Neural cell (in vitro differentiated cells): ENCODE data around the genes PSEN1, MIDEAS and FLVCR2.

GRCh38 chr14:73136057-73136607, at the start of gene PSEN1:
PSEN1 (plus strand) TSS chr14:73136507.
- RAMPAGE, long total RNA: no peak

DNA sequence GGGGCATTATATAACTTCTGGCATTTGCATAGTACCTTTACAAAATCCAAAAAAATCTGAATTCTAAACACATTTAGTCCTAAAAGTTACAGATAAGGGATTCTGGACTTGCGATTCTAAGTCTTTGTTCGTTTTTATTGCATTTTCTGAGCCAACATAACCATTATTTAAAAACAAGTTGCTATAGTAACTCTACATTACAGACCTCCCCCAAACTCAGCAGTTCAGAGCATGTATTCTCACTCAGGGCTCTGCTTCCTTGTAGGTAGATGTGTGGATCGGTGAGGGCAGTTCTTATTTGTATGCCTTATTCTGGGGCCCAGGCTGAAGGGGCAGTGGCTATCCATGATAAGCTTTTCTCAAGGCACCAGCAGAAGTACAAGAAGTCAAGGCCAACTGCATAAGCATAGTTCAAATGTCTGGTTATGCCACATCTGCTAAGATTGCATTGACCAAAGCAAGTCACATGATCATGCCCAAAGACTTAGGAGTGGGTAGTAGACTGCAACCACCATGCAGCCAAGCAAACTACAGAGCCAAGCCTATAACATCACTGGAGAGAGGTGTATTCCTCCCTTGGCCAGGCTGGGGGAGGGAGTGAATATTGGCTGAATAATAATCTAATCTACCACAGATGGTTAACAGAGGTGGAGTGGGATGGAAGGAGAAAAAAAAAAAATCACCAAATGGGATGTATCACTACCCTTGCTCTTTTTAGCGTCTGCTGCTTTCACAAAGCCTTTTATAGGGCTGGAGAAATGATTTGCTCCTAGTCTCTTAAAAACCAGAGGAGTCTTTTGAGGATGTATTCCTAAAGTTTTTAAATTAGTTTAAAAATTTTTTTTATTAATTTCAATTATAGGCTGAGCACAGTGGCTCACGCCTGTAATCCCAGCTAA, 4.6 kb downstream of the PSEN1 start:
- RAMPAGE, long total RNA: no peak

DNA sequence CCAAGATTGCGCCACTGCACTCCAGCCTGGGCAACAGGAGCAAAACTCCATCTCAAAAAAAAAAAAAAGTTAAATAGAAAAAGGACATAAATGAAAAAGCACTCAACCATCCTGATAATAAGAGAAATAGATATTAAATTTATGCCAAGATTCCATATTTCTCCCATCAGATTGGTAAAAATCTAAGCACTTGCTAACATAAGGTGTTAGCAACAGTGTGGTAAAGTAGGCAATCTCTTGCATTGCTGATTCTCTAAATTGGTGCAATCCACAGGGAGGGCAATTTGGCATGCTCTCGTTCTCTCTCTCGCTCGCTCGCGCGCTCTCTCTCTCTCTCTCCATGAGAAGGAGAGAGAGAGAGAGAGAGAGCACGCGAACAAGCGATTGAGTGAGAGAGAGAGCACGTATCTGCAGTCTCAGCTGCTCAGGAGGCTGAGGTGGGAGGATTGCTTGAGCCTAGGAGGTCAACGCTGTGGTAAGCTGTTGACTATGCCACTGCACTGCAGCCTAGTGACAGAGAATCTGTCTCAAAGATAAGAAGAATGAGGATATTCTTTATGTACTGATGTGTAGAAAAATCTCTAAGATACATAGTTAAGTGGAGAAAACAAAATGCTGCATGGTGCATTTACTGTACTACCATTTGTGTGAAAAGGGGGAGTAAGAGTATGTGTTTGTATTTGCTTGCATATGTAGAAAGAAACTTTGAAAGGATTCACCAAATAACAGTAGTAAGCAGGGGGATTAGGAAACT, 26.0 kb downstream of the PSEN1 start:
- RAMPAGE, long total RNA: no peak

DNA sequence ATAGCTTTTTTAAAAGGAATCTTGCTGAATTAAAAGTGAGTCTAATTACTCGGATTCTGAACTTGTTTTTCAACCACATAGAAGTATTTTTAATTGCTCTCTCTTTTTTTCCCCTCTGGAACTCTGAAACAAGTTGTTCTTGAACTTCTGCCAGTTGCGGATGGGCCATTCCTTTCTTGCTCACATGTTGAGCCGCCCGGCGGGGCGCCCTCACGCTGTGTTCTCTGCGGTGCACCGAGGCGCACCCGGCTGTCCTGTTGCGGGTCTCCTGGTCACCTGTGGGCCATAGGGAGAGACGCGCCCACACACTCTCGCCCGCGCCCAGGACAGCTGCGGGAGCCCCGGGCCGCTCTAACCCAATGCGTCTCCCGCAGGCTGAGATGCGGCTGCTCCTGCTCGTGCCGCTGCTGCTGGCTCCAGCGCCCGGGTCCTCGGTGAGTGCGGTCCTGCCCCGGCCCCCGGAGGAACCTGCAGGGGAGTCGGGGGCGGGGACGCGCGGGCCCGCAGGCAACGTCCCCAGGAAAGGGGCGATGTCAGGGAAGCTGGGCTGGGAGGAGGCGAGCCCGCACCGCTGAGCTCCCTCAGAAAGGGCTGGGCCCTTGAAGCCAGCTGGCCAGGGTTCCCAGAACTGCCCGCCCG, 2.2 kb downstream of the PAPLN start:
- RAMPAGE, long total RNA: no peak

DNA sequence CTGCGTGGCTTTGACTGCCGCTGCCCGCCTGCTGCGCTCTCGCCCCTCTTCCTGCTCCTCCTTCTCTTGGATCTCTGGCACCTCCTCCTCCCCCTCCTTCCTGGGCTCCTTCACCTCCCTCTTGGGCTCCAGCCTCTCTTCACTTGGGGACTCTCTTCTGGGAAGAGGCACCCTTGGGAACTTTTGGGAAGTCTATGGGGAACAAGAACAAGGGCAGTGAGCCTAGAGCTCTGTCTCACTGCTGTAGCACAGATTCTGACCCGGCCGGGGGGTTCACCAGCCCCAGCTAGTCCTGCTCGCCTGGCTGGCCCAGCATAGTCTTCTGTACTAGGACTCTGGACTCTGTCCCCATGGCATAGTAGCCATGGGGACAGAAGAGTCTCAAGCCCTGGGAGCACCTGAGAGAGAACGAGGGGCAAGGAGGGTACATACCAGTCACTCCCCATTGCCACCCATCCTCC, 7.2 kb upstream of the PNMA1 start:
- RAMPAGE, long total RNA: no peak

- RAMPAGE, long total RNA: start-site peak on the plus strand at chr14:73760392-73760435, 6 and 6 reads in 2 replicates
Observed at GRCh38 chr14:73759559-73760643, at the start of gene MIDEAS. MIDEAS (minus strand) TSS chr14:73760303.

DNA sequence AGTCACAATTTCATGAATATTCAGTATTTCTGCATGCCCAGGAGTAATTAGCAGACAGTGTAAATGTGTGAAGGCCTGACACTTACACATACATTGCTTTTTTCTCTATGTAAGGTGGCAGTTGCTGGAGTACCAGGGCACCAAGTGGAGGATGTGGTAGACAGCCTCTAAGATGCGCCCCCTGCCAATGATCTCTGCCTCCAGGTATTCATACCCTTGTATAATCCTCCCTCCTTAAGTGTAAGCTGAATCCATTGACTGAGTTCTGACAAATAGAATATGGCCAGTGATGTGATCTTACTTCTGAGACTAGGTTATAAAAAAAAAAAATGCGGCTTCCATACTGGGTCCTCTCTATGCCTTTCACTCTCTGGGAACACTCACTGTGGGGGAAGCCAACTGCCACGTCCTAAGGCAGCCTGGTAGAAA, 28.8 kb upstream of the MIDEAS start:
- RAMPAGE, long total RNA: no peak

- RAMPAGE, long total RNA: no peak
Observed at GRCh38 chr14:74265355-74265729, 26.1 kb downstream of the VSX2 start.

- RAMPAGE, long total RNA: no peak
Observed at GRCh38 chr14:74493905-74494552, 464 bp downstream of the ISCA2 start.

GRCh38 chr14:74501133-74501813, 7.7 kb downstream of the ISCA2 start:
- RAMPAGE, long total RNA: no peak

DNA sequence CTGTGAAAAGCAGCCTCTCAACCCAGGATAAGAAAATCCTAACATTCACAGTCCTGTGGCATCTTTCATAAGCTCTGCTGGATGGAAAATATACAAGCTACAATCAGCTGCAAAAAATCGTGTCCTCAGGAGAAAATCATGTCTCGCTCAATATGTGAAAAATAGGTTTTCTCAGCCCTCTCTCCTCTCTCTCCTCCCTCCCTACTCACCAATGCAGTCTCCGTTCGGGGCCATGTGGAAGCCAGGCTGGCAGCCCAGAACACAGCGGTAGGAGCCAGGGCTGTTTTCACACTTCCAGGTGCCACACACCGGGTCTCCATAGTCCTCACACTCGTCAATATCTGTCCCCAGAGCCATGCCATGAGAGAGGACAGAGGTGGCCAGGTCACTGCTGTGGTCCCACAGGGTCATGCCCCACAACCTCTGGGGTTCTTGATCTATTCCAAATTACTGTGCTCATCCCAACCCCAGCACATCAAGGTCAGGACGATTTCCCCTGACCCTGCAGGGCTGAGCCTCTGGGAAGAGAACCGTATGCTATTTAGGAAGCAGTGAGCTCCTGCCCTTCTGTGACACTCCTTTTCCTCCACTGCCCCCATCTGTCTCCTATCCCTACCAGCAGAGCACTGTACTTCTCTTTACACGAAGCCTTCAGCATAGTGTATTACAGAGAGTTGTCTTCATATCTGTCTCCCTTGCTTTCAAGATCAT, 13.6 kb downstream of the ISCA2 start:
- RAMPAGE, long total RNA: no peak

DNA sequence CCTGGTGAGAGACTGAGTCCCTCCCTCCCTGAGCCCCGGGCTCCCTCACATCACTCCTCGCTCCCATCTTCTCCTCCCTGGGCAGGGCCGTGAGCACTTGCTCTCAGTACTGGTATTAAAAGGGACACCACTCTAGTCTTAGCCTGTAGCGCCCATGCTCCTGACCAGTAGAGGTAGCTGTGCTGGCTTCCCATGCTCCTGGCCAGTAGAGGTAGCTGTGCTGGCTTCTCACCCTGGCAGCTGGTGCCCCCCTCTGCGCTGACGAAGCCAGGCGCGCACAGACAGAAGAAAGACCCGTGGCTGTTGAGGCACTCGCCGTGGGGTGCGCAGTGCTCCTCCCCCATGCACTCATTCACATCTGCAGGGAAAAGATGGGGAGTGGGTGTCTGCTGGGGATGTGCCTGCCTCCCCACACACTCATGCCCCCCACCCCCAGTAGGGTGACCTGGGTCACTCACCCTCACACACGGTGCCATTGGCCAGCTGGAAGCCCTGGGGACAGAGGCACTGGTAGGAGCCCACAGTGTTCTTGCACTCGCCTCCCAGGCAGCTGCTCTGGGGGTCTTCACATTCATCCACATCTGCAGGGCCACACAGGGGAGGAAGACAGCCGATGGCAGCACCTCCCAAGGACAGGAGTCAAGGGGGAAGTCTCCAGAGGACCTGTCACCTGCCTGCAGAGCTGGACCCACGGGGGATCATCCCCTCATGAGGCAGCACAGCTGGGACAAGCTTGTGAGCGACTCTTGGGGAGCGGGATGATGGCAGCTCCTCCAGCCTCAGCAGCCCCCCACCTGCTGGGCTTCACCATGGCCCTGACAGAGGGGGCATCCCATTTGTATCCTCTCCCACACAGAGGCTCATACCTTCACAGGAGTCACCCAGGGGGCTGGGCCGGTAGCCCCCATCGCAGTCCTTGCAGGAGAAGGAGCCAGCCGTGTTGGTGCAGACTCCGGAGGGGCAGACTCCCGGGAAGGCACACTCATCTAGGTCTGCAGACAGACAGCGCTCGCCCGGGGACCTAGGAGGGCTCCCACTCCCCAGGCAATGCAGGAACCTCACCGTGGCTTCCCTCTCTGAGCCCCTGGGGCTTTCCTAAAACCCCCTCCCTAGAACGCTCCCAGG, 15.2 kb downstream of the ISCA2 start:
- RAMPAGE, long total RNA: no peak

DNA sequence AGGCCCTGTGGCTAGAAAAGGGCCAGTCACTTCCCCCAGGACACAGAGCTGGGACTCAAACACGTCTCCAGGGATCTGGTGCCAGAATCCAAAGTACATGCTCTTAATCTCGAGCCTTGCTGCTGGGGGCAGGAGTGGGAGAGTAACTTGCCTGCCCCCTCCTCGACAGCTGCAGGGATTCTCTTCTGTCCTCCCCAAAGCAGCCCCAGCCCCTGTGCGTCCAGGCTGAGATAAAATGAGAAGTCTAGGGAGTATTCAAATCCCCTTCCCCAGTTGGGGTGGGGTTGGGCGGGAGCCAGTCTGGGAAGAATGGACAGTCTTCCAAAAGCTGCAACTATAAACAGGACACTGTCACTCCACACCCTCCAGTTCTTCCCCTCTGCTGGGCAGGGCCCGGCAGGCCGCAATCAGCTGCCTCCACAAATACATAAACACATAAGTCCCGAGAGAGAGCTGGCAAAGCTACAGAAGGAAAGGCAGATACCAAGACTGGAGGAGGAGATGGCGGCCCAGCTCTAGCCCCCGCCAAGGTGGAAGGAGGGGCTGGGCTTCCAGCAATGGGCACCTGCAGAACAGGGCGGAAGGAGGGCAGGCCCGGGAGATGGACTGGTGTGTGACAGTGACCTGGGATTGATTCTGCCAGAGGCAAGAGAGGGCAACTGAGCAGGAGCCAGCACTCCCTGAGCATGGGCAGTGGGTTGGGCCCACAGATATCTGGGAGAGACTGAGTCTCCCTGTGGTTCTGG, 12.7 kb downstream of the LTBP2 start:
- RAMPAGE, long total RNA: no peak

DNA sequence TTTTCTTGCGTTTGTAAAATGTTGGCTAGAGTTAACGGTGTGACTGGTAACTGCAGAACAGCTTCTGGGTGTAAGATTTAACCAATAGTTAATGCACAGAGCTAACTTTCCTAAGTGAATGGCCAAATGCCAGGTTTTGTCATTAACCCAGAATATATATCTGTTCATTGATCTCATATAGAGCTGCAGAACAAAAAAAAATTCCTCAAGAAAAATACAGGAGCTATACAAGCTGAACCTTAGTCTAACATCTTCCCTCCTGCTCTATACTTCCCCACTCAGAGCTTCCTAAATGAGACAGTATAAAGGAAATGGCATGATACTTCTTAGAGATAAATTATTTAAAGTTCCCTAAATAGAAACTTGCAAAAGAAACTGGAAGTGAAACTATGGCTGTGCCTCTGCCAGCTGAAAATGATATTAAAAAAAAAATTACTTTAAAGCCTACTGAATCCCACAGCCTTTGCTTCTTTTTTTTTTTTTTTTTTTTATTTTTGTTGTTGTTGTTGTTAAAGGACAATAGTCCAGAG, 11.6 kb upstream of the NEK9 start:
- RAMPAGE, long total RNA: no peak

DNA sequence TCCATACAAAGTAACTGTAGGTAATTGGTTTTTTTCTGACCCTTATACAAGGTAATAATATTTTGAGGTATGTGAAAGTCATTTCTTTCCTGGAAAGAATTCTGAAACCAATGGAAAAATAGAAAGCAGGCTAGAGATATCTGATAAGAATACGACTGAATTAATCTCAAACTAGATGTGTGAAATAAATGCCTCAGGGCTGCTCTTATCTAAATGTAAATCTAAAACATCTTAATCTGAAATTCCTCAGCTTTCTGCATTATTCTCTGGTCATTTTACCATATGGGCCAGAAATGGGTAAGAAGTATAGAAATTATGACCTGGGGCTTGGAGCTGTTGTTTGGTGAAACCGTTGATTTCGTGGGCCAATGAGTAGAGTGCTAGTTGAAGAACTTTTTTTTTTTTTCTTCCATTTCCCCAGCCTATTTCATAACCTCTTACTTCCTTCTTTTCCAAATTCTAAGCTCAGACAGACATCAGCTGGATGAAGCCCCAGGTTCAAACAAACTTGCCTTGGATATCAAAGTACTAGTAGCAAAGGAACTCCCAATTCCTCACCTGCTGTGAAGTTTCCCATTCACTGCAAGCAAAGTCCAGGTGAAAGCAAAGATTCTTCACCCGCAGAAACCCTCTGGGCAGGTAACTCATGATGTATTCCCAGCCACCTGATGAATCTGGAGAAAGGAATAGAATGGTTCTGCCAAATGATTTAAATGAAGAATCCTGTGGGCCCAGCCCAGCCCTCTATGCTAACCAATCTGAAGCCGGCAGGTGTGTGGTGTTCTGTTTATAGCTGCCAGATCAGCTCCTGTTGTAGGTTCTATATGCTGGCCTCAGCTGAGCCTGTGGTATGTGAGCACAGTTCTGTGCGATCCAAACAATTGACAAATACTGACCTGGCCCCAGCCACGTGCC, 9.7 kb upstream of the FOS start:
- RAMPAGE, long total RNA: no peak

DNA sequence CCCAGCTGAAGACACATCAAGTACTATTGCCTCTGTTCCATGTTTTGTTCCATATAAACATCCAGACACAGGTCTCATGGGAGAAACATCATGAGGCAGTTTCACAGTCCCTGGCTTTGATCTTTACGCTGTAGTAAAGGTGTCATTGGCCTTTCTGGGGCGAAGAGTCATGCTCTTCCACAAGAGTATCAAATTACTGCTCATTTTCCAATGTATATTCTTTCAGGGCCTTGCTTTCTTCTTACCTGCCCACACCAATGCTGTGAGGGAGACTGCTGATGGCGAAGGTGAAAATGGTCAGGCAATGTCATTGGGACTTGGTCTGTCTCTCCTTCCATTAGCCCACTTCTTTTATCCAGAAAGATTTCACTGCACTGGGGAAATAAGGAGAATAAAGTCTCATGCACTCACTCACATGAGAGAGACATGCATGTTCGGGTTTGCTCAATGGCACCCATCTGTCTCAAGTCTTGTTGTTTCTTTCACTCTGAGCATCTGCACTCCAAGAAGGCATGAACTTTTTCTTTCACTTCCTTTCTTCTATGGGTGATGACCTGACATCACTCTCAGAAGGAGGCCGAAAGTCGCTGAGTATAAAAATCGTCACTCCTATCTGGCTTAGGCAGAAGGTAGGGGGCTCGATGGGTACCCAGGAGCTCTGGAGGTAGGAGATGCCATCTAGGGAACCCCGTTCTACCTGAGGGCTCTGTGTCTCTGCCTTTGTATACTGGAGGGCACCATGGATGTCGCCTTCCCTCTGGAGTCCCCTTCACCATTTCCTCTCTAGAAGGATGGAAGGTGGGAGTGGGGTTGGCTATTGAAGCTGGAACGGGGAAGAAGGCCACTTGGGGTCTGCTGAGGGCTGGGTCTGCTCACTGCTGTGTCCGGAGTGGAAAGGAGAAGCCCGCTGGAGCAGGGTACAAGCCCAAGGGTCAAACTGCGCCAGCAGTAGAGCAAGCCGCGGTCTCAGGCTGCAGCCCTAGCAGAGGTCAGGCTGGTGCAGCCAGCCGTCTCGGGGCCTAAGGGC, 1.2 kb upstream of the JDP2 start:
- RAMPAGE, long total RNA: no peak

DNA sequence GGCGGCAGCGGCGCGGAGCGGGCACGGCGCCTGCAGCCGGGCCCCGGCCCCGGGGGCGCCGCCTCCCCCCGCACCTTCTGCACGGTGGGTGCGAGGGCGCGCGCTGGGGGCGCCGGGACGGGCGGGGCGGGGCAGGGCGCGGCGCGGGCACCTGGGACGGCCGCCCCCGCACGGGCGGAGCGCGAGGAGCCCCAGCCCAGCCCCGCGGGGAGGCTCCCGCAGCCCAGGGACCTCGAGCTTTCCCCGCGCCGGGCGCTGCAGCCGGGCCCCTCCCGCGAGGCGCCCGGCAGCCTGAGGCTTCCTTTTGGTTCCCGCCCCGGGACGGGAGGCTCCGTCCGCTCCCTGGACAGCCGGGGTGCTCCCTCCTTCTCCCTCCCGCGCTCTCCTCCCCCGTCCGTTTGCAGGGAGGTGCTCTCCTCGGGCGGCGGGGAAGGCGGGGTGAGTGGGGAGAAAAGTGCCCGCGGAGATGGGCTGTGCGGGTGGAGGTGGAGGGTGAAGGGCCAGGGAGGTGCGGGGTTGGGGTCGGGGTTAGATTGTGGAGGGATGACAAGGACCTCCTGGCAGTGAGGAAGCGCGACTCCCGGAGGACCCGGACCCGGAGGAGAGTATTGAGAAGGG, 456 bp downstream of the JDP2 start:
- RAMPAGE, long total RNA: no peak

- RAMPAGE, long total RNA: no peak
Observed at GRCh38 chr14:75439806-75440358, 12.1 kb downstream of the JDP2 start.

- RAMPAGE, long total RNA: no peak
Observed at GRCh38 chr14:75578287-75579327, at the start of gene FLVCR2. FLVCR2 (plus strand) TSS chr14:75578620.

DNA sequence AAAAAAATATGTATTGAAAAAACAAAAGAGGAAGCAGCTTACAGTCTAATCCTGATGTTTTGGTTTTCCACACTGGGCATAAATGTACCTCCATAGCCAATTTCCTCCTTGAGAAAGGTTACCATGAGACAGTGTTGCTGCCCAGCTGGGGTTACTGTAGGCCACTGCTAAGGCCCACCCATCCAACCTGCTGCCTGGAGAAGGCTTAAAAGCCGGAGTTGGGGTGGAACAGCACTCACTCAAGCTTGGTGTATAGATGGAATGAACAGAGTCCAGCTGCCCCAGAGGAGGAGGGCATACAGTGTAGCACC, 41.1 kb downstream of the ERG28 start:
- RAMPAGE, long total RNA: no peak